Ascending aorta (tissue), 1 donor: ENCODE measurements around a stretch of chr13.

- PRO-cap = no peak
These were observed 133.7 kb upstream of the NALF1 start for GRCh38 chr13:108001001-108001370.

- PRO-cap = no peak
These were observed 287.4 kb downstream of the MYO16 start for GRCh38 chr13:108916849-108917241.

DNA sequence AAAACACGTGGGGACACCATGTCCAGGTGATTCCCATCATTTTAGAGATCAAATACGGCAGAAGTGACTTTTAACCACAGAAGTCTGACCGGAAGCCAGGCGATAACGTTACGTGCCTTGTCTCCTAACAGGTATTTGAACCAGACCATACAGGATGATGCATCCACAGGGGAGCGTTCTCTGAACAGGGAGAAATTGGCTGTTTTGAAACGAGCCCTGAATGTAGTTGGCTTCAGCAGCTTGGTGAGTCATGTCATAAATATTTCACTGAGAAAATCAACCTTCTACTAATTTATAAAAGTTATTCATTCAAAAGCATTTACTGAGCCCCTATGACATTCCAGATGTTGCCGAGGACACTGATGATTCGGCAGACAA lies 328.1 kb downstream of the MYO16 start:
- PRO-cap = no peak

GRCh38 chr13:108957935-108958207 lies 328.5 kb downstream of the MYO16 start:
- PRO-cap = no peak

- PRO-cap = no peak
These were observed 511.4 kb downstream of the MYO16 start for GRCh38 chr13:109140828-109141278.

DNA sequence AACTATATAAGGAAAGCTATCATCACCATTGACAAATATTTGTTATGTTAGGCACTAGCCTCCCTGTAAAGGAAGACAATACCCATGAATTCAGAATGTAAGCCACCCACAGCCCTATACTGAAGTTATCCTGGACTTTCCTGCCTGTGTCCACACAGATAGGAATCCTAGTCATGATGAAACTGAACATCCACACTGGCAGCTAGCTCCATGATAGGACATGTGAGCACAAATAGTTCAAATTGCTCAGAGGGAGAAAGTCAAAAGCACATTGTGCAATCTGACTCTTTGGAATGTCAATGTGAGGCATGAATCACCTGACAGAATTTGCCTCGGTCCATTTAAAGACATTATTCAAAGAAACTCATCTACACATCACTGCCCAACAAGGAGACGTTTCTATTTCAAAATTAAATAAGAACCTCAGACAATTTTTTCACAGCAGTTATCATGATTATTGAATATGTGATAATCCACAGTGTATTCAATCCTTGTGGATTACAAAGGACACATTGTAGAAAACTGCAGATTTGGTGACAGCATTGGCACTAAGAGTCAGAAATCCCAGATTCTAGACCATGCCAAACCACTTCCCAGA lies 529.3 kb downstream of the IRS2 start:
- PRO-cap = no peak

- PRO-cap = no peak
These were observed 391.0 kb downstream of the IRS2 start for GRCh38 chr13:109395195-109395913.

- PRO-cap = no peak
These were observed 374.1 kb downstream of the IRS2 start for GRCh38 chr13:109412362-109412652.

GRCh38 chr13:109568176-109568900 lies 218.0 kb downstream of the IRS2 start:
- PRO-cap = no peak

DNA sequence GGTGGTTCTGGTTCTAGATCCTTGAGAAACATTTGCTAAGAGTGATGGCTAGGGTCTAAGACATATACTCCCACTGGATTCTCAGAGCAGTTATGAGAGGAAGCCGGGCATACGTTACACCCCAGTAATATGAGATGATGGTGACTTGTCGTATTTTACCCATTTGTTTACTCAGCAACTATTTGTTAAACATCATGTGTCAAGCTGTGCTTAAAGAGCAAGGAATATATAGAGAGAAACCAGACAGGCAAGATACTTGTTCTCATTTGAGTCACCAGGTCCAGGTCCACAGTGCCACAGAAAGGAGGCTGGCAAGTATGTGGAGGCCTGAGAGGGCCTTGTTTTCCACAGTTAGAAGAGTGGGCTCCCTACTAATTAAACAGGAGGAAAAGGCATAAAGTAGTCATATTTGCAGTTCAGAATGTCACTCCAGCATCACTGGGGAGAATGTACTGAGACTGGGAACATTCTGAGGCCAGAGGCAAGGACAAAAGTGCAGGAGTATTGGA lies 142.3 kb downstream of the IRS2 start:
- PRO-cap = no peak

DNA sequence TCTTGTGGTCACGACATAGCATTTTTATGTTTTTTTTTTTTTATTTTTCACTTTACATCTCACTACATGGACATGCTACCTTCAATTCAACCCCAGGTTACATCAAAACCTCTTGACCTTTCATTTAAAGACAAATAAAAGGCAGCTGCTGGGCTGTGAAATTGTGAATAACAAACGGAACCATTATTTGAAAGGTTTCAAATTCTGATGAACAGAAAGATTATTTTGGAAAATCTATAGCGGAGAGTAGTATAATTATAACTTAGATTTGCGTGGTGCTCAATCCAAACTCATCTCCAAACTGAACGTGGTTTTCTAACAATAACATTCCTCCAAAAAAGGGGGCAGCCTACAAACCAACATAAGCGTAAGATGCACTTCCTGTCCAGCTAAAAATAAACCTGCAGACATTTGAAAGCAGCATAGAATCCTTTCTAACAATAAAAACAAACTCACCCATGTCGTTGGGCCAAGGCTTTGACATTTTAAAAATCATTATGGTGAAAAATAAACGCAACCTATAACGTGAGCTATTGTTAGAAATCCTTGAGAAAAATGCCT lies 178.5 kb downstream of the COL4A1 start:
- PRO-cap = no peak

- PRO-cap = no peak
These were observed 68.2 kb downstream of the COL4A1 start for GRCh38 chr13:110238713-110239171.

DNA sequence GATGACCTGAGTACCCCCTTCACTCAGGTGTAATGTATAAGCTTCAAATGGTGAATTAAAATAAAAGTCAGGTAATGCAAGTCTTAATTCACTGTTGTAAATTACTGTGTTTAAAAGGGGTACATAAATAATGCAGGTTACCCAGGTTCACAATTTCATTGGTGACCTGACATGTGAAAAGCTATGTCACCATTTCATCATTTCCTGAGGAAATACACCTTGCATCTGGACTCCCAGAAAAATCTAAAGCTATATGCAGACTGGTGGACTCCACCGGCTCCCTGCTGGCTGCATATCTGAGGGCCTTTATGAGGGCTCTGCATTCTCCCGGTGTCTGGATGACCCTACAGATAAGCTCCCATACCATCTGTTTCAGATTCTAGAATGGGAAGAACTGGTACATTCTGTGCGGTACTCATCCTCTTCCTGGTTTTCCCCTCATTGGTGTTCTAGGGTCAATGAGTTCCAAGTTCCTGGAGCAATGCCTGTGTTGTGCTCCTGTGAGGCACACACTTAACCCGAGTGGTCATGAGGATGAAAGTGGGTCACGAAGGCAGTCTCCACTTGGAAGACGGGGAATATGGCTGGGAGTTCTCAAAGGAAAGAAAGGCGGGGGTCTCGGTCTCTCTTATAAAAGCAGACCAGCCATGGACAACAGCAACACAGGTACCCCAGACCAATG lies 60.5 kb downstream of the COL4A1 start:
- PRO-cap = no peak

DNA sequence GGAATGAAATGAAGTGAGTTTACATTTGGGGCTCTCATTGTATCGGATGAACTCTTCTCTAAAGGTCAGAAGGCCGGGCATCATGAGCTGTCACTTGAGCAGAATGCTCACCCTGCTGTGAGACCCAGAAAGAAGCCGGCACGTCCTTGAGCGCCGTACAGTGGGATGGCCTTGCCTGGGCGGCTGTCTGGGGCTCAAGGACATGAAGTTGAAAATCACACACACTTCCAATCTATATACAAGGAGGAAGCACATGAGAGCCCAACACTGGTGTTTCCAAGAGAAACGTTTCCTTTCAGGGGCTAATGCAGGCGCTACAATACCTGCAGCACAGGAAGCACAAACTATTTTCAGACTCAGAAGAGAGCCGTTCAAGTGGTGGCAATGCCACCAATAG lies 19.5 kb downstream of the COL4A1 start:
- PRO-cap = no peak

- PRO-cap = no peak
These were observed 9.9 kb downstream of the COL4A1 start for GRCh38 chr13:110297045-110297389.

DNA sequence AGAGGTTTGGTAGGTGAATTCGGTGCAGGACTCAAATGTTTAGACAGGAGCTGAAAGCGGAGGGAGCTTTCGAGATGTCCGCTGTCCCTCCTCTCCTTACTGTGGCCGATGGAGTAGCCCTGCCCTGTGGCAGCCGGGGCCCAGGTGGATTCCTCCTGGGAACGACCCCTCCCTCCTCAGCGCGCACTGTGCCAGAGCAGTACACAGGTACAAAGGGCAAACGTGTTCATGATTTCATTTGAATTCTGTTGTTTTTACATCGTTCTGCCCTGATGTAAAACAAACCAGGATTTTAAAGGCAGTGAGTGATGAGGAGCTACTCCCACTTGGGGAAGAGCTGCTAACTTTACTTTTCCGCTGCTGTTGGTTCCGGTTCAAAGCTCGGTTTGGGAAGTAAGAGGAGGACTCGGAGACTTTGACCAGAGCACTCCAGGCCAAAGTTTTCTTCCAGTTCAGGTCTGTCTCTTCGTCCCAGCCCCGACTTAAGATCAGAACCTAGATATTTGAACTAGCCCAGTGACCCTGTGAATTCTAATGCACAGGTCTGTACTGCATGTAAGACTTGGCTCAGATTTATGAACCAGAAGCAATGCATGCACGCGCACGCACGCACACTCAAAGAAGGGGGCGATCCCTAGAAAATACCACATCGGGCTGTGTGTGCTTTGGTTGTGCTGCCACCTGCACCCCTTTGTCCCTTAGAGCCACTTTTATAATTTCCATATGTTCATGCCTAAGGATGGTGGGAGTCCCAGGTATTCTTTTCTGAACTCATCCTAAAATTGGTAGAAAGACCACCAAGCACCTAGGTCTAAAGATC lies 2.0 kb downstream of the COL4A2 start:
- PRO-cap = bidirectional peak, plus-strand start at position 199 of the sequence, minus-strand start at position 101 of the sequence

DNA sequence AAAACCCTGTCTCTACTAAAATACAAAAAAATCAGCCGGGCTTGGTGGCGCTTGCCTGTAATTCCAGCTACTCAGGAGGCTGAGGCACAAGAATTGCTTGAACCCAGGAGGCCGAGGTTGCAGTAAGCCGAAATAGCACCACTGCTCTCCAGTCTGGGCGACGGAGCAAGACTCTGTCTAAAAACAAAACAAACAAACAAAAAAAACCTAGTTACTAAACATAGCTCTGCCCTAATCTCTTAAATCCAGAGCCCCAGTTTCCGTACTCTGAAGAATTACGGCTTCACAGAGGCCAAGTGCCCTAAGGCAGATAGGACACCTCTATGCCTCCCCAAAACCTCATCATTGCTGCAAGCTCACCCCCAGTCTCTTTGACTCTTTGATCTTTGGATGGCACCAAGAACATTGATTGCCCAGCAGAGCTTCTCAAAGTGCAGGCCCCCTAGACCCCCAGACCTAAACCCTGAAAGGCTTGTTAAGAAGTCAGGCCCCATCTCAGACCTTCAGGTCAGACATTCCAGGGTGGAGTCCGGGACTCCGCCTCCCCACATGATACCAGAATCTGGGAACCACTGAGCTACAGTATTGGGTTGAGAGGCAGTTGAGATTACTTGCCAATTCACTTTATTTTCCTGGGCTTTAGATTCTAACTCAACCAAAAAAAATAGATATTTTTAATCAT lies 2.9 kb downstream of the COL4A2 start:
- PRO-cap = bidirectional peak, plus-strand start at position 582 of the sequence, minus-strand start at position 524 of the sequence

GRCh38 chr13:110314921-110315223 lies 7.8 kb downstream of the COL4A2 start:
- PRO-cap = no peak

DNA sequence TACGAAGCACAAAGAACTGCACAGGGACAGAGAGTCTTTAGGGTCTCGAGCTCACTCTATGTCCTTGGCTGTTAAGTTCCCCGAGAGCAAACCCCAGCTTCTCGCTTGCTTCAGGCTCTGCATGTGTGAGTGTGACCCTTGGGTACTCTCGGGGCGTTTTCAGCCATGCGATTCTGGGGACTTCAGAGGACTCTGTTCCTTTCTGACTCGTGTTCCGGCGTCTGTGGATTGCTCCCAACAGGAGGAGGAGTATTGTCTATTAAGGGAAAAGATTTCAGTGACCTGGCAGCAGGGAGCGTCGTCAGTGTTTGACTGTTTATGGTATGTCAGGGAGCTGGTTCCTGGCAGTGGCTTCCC lies 33.6 kb downstream of the COL4A2 start:
- PRO-cap = bidirectional peak, plus-strand start outside the sequence, minus-strand start at position 230 of the sequence

DNA sequence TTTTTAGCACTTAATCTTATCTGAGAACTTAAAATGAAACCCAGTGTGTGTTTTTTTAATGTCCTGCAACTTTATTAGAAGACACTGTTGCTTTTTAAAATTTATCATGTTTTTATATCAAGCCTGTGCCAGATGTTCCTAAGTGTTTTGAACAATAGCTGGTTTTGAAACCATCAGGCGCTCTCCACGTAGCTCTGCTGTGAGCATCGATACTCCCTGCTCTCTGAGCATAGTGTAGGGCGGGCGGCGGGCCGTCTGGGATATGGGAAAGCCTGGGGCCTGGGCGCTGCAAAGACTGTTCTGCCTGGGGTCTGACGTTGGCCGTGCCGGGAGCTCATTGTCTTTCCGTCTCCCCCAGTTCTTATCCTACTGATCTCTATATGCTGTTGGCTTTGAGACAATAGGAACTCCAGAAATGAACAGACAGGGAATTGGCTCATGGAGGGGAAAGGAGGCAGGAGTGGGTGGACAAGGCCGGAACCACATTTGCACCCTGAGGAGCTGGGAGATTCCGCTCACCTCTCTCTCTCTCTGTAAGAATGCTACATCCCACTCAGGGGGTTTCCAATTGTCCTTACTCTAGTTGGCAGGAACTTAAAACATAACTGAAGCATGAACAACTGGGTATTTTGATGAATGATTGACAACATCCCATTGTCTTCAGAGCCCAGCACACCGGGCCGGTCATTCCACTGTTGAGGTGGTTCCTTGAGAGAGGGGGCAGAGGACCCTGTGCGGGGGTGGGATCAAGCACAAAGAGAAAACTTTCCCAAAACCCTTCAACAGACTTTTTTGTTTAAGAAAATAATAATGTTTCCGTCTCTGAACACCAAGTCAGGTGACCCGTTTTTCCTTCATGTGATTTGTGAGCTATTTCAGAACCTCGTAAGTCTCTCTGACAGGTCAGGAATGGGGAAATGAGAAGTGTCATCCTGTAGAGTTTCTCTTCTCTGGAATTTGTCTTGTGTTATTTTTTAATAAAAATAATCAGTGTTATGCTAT lies 64.7 kb downstream of the COL4A2 start:
- PRO-cap = bidirectional peak, plus-strand start at position 901 of the sequence, minus-strand start at position 836 of the sequence